Caco-2 (cell line): ENCODE measurements around a stretch of chr1.

GRCh38 chr1:230899872-230900356 lies 31.6 kb upstream of the C1orf198 start:
- PRO-cap: bidirectional peak, plus-strand start at chr1:230900157, minus-strand start at chr1:230899880
- RRBS: no CpG with 5 or more reads among the region's 6 CpGs

DNA sequence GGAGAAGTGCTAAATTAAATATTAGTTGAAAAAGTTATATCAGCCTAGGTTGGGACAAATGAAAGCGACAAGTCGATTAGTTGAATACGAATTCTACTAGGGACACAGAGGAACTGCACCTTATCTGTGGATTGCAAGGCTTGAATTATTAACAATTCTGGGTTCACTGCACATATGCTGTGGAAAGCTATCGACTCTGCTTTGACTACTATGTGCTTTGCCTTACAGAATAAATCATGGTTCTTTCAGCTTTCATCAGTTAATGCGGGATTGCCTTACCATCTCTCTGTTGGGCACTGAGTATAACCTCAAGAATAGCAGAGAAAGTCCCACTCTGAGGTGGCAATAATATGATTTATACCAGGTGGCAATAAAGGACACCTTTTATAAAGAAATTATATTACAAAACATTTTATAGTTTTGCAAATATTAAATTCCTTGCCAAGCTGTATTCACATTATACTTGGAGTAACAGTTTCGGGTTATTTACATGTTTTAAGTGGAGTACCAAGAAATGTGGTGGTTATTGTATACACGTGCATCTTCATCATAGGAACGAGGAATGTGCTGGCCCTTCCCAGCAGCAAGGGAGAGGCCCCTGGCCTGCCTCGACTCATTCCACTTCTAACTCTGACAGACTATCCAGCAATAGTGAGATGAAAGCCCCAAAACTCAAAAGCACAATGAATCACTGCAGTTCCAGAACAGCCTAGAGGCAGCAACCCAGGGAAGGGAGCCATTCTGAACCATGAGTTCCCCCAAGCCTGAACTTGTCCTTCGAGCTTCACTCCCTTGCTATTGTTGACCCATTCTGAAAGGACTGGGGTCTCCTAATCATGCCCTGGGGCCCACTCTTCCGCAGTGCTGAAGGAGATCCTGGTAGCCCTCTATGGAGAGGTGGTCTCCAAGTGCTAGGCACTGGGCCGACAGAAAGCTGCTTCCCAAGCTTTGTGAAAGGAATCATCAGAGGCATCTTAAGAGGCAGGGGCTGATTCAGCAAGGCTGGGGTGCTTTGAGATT lies 23.2 kb downstream of the FAM89A start:
- PRO-cap: no peak
- RRBS: no CpG with 5 or more reads among the region's 12 CpGs

- PRO-cap: no peak
- RRBS: 90% methylated on average over 8 of the region's 27 CpGs
Measured at GRCh38 chr1:231161074-231161461, 790 bp upstream of the TRIM67 start.

- PRO-cap: no peak
- RRBS: no CpG with 5 or more reads among the region's 1 CpG
Measured at GRCh38 chr1:231396838-231397358, 25.2 kb downstream of the EGLN1 start.

DNA sequence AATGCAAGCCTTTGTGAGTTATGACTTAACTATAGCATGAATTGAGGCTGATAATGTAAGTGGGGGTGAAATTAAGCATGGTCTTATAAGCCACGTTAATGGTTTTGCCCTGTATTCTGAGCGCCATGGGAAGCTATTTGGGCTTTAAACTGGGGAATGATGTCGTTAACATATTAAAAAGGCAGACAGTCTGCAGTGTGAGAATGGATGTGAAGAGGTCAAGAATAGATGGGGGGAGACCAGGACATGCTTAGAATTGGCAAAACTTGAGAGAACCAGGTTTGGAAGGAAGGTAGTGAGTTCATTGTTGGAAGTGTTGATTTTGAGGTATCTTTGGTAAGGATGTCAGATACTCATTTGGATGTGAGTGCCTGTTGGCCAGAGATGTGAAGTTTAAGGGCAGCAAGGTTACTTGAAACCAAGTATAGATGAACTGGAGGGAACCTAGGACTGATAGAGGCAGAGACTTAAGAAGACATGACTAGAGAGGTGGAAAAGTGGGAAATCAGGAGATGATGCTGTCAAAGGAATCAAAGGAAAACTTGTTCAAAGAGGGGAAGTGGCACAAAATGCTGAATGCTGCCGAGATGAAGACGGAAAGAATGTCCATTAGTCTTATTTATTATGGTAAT lies 28.5 kb downstream of the TSNAX start:
- PRO-cap: no peak
- RRBS: no CpG with 5 or more reads among the region's 5 CpGs

DNA sequence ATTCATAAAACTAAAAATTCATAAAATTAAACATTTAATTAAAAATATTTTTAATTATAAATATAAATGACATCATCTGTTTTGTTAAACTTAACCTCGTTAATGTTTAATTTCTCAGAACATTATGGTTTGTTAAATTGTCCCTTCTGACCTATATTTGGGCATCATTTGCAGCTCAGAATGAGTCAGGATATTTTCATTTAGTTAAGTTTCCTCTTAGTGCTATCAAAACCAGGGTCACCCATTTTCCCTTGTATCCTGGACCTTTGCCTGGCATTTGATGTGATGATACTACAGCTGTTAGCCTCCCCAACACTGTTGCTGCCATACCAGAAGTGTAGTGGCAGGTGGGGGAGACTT lies 30.2 kb downstream of the TSNAX start:
- PRO-cap: no peak
- RRBS: no CpG with 5 or more reads among the region's 1 CpG

GRCh38 chr1:232260831-232261740 lies 368.8 kb downstream of the SIPA1L2 start:
- PRO-cap: unidirectional peak, plus-strand start at chr1:232261045
- RRBS: no CpG with 5 or more reads among the region's 14 CpGs

GRCh38 chr1:232378652-232379401 lies 251.1 kb downstream of the SIPA1L2 start:
- PRO-cap: no peak
- RRBS: no CpG with 5 or more reads among the region's 13 CpGs

- PRO-cap: no peak
- RRBS: 90% methylated on average over 4 of the region's 15 CpGs
Measured at GRCh38 chr1:232431939-232432736, 197.8 kb downstream of the SIPA1L2 start.

GRCh38 chr1:232590427-232590734 lies 39.6 kb downstream of the SIPA1L2 start:
- PRO-cap: no peak
- RRBS: no CpG with 5 or more reads among the region's 3 CpGs

DNA sequence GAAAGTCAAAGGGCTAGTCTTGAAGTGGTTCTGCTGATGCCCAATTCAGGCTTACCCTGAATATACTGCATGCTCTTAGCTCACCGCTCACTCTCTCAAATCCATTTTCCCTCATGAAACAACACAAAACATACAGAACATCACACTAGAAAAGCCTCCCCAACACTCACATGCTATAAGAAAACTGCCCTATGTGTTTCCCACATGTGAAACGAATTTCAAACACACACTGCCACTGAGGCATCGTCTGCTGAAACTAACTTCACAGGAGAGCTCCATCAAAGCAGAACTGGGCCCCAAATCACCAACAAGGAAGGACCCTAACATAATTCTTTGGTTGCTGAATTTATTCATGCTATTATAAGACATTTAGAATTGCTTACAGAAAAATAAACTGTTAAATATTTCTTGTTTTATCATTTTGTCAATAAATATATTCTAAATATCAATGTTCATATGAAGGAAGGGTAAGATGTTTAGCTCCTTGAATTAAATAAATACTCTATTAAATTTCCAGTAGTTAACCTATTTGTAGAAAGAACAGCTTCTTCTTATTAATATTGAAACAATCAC lies 33.7 kb downstream of the SIPA1L2 start:
- PRO-cap: no peak
- RRBS: no CpG with 5 or more reads among the region's 3 CpGs

- PRO-cap: no peak
- RRBS: no CpG with 5 or more reads among the region's 2 CpGs
Measured at GRCh38 chr1:232622334-232622872, 7.5 kb downstream of the SIPA1L2 start.

DNA sequence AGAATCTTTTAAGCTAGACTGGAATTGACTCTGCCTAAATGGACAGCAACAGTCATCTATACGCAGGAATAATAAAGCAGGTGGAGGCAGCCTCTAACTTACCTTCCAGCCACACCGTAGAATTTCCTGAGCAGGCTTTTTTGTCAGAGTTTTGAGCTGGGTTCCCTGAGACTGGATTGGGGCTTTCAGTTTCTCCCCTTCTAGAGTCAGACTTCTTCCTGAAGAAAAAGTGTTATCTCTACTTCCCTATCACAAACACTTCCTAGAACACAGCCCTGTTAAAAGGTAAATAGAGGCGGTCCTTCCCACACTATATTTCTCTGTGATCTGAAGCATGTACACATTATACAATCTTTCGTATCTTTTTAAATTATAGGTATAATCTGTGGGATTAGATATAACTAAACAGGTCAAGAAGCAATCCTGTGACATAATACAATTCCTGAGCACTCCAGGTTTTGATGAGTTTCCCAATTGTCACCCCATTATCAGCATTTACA lies 1.3 kb upstream of the SIPA1L2 start:
- PRO-cap: no peak
- RRBS: no CpG with 5 or more reads among the region's 4 CpGs

DNA sequence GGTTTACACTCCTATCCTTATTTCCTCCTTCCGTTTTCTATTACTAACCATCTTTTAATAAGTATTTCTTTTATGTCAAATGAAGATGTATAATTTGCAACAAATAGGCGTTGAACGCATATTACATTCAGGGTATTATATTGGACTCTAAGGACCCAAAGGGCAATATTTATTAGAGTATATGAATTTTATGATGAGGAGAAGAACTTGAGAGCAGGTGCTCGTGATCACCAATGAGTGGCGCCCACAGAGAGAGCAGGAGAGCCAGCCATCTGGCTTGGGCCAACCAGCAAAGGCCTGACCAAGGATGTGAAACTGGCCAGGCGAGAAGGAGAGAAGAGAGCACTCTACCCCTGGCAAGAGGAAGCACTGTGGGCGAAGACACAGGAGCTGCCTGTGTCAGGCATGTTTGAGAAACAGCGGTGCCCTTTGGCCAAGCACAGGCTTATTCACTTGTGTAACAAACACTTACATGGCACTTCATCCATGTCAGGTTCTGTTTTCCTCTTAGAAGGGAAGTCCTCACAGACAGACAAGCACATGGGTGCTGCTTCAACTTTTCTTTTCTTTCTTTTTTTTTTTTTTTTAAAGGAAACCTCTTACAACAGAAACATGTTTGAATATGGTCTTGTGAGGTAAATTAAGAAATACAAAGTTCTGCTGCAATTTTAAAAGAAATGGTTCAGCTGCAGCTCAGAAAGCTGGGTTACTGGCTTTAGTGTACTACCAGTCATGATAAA lies 4.2 kb upstream of the SIPA1L2 start:
- PRO-cap: no peak
- RRBS: no CpG with 5 or more reads among the region's 8 CpGs

- PRO-cap: no peak
- RRBS: no CpG with 5 or more reads among the region's 1 CpG
Measured at GRCh38 chr1:232690645-232690988, 60.7 kb upstream of the SIPA1L2 start.

- PRO-cap: no peak
- RRBS: no CpG with 5 or more reads among the region's 3 CpGs
Measured at GRCh38 chr1:232745770-232746209, 59.4 kb upstream of the MAP10 start.

GRCh38 chr1:233257795-233258847 lies 37.4 kb downstream of the PCNX2 start:
- PRO-cap: no peak
- RRBS: 99% methylated on average over 3 of the region's 23 CpGs

DNA sequence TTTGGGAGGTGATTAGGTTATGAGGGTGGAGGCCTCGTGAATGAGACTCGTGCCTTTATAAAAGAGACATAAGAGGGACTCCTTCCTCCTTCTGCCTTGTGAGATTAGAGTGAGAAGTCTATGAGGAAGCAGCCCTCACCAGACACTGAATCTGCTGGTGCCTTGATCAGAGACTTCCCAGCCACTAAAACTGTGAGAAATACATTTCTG lies 41.6 kb downstream of the KCNK1 start:
- PRO-cap: no peak
- RRBS: no CpG with 5 or more reads among the region's 2 CpGs

DNA sequence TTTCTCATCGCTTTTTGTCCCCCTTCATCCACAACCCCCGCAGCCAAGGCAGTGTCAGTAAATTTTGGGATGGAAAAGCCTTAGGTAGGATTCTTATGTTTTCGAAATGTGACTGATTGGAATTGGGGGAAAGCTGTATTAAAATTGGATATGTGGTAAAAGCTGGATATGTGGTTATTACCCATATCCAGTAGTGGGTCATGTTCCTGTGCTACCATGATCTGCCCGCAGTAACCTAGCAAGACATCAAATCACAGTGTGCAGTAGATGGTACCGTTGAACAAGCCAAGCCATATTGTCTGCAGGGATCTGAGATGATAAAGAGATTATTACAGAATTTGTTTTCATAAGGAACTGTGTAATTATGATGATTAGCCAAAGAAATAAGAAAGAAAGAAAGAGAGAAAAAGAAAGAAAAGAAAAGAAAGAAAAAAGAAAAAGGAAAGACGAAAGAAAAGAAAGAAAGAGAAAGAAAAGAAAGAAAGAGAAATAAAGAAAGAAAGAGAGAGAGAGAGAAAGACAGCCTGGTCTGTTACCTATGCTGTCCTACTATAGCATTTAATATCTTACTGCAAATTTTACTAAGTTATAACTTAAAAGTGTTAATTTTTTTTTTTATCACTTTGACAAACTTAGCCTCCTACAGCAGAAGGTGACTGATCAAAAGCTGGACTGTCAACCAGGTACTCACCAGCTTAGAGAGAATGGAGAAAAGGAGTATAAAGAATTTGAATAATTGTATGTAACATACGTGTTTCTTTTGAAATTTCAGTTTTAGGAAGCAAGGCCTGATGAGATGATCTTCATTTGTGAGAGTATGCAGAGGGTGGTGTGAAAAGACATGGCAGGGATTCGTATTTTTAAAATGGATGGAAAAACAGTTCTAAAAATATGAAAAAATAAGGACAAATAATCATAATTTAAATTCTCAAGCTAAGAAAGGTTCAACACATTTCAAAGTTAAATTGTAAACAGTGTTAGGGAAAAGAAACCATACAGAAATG lies 43.6 kb downstream of the KCNK1 start:
- PRO-cap: no peak
- RRBS: no CpG with 5 or more reads among the region's 8 CpGs

DNA sequence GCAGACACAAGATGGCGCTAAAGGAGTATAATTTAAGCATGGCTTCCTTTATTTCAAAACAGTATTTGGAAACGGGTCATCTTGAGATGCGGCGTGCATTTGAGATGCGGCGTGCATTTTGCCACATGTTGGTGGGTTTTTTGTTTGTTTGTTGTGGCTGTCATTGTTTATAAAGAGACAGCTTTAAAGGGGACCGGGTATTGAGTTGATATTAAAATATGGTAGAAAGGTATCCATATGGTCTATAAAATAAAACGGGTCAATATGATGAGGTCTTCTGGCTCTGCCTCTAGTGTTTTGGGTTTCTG lies 210.2 kb downstream of the SLC35F3 start:
- PRO-cap: no peak
- RRBS: no CpG with 5 or more reads among the region's 8 CpGs